ENCODE data around the genes SBK2 and NLRP8.

- RRBS, result 18% methylated on average over 44 of the region's 67 CpGs
These were observed 20.0 kb downstream of the SBK2 start for GRCh38 chr19:55516700-55517659.

DNA sequence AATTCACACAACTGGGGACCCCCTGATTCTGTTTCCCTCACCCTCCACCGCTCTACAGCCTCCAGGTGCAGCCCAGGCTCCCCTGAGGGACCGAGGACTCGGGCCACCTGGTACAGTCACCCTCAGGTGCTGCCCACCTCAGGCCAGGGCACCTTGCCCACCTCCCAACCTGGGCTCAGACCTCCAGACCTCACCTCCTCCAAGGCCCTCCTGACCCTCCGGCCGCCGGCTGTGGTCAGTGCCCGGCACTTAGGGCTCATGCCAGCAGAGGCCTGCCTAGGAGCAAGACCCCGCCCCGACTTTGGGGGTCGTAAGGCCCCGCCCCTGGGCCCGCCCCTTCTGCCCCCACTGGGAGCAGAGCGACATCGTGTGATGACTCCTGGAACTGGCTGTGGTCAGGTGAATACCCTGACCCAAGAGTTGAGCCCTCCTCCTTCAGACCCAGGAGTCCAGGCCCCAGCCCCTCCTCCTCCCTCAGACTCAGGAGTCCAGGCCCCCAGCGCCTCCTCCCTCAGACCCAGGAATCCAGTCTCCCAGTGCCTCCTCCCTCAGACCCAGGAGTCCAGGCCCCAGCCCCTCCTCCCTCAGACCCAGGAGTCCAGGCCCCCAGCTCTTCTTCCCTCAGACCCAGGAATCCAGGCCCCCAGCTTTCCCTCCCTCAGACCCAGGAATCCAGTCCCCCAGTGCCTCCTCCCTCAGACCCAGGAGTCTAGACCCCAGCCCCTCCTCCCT lies at the start of gene SBK2:
Gene SBK2, minus strand, starts transcription at position 274 of the 732 bp plus-strand sequence.
- RRBS, result no CpG with 5 or more reads among the region's 15 CpGs

GRCh38 chr19:55601071-55601555 lies 1.0 kb downstream of the ZNF524 start:
- RRBS, result no CpG with 5 or more reads among the region's 6 CpGs

DNA sequence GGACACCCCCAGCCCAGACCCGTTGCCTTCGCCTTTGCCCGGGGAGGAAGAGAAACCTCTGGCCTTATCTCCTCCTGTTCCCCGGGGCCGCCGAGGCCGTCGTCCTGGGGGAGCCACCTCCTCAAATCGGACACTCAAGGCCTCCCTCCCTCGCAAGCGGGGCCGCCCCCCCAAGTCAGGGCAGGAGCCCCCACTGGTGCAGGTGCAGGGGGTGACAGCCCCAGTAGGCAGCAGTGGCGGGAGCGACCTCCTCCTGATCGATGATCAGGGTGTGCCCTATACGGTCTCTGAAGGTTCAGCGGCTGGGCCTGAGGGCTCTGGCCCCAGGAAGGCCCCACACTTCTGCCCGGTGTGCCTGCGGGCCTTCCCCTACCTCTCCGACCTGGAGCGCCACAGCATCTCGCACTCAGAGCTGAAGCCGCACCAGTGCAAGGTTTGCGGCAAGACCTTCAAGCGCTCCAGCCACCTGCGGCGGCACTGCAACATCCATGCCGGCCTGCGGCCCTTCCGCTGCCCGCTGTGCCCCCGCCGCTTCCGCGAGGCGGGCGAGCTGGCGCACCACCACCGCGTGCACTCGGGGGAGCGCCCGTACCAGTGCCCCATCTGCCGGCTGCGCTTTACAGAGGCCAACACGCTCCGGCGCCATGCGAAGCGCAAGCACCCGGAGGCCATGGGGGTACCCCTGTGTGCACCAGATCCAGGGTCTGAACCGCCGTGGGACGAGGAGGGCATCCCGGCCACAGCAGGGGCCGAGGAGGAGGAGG lies 2.2 kb downstream of the ZNF524 start:
- RRBS, result 47% methylated on average over 6 of the region's 56 CpGs

DNA sequence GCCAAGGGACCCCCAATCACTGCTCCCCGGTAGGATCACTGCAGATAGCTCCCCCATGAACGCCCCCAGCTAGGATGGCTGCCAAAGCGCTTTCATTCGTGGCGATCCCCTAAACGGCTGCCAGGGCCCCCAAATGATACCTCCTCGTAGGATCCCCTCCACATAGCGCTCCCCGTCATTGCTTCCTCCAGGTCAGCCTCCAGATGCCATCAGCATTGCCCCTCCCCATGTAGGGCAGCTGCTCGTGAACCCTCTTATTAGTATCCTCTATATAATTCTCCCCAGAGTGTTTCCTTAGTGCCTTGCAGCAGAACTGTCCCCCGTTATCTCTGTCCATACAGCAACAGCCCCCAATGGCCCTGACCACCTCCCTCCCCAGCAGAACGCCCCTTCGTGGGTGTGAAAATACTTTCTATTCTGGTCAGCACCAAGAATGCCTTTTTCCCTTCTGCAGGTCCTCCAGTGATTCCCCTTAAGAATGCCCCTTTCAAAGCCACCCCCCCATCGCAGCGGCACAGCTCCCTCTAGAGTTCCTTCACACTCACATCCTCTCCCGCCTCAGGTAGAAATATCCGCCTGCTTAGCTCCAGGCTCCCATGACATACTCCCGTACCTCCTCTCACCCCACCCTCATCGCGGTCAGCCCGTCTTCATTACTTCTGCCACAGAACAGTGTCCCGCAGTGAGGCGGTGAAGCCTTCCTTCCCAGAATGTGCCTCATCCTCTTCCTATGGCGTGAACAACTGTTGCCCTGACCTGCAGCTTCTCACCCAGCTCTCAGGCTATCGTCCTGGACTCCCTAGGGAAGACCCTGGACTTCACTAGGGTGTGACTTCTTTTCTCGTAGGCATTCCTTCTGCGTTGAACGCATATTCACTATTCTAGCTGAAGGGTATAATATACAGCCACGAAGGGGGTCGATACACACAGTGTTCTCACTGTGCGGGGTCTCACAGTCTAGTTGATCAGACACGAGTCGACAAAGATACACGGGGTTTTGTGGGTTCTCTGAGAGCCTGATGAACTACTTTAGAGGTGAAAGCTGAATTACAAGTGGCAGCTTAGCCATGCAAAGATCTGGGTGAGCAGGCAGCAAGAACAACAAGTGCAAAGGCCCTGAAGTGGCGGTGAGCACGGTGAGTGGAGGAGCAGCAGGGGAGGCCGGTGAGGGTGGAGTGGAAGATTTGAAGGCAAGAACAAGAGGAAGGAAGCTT lies 821 bp downstream of the ZNF865 start:
- RRBS, result no CpG with 5 or more reads among the region's 37 CpGs

DNA sequence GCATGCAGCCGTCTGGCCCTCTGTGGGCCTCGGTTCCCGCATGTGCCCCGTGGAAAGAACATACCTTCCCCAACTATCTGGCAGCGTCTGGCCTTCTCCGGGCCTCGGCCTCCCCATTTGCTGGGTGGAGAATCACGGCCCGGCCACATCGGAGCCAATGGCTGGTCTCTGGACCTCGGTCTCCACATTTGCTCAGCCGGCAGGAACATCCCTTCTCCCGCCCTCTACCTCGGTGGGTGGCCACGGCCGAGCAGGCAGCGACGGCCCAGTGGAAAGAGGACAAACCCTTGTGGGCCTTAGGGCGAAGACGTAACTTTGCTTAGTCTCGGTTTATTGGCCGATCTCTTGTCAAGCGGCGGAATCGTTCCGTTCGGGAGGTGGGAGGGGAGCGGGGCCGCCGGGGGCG lies 328 bp upstream of the ZNF580 start:
- RRBS, result 32% methylated on average over 6 of the region's 31 CpGs

DNA sequence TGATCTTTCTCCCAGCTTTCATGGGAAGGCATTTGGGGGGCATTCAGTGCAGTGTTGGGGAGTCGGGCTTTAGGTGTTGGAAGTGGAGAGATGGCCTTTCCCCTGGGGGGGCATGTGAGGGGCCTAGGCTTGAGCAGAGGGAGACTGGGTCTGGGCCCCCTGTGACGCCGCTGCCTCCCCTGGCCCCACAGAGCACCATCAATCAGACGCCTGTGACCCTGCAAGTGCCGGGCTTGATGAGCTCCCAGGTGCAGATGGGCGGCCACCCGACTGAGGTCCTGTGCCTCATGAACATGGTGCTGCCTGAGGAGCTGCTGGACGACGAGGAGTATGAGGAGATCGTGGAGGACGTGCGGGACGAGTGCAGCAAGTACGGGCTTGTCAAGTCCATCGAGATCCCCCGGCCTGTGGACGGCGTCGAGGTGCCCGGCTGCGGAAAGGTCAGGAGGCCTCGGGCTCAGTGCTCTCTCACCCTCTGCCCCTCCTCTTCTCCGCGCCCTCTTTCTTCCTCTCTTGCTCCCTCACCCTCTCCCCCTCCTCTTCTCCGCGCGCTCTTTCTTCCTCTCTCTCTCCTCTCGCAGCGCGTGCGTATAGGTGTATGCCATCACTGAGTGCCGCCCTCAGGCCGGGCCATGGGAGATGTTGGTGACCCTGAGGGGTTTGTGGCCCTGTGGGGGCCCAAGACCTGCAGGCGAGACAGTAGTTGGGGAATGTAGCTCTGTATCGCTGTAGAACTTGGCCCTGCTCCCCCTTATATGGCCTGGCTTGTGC lies 5.6 kb upstream of the EPN1 start:
- RRBS, result no CpG with 5 or more reads among the region's 35 CpGs

- RRBS, result 100% methylated on average over 3 of the region's 22 CpGs
These were observed 20.1 kb downstream of the EPN1 start for GRCh38 chr19:55695027-55695616.

DNA sequence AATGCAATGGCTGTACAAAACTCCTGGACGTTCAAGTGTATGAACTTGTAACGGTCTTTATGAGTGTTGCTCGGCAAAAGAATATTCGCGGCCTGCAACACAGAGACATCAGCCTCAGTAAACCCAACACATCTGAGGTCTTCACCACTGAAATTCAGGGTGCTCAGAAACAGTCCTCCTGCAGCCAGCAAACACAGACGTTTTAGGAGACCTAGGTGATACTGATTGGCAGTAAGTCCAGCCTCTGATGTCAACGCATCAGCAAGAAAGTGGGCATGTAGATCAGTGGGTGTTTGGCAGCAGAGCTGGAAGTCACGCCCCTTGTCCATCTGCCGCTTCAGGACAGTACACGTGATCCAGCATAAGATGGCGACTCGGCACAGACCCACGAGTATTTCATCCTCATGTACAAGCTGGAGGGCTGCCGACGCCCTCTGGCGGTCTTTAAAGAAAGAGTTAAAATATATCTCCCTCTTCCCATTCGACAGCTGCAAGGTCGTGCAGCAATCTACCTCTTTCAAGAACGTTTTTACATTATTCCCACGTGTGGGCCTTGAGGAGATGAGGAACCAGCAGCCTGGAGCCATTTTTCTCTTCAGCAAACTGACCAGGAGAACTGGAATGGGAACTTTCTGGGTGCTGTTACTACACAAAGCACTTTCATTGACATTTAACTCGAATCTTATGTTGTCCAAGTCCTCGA lies 22.4 kb downstream of the NLRP11 start:
- RRBS, result no CpG with 5 or more reads among the region's 22 CpGs

DNA sequence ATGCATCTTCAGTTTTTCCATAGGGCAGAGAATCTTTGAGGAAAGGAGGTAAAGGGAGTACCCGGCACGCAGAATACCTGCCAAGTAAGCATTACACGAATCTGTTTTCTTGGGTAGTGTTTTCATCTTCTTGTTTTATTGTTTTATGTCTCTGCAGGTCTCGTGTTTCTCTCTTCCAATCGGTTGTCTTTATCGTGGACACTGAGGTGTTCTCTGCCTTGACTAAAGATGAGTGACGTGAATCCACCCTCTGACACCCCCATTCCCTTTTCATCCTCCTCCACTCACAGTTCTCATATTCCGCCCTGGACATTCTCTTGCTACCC lies at the start of gene NLRP8:
Gene NLRP8, plus strand, starts transcription at position 158 of the 326 bp plus-strand sequence.
- RRBS, result no CpG with 5 or more reads among the region's 8 CpGs

GRCh38 chr19:56083999-56084629 lies 37.0 kb downstream of the ZNF787 start:
- RRBS, result 94% methylated on average over 2 of the region's 7 CpGs

- RRBS, result no CpG with 5 or more reads among the region's 13 CpGs
These were observed 36.0 kb downstream of the ZNF787 start for GRCh38 chr19:56085159-56085498.

GRCh38 chr19:56086997-56088339 lies 33.6 kb downstream of the ZNF787 start:
- RRBS, result 94% methylated on average over 13 of the region's 109 CpGs

DNA sequence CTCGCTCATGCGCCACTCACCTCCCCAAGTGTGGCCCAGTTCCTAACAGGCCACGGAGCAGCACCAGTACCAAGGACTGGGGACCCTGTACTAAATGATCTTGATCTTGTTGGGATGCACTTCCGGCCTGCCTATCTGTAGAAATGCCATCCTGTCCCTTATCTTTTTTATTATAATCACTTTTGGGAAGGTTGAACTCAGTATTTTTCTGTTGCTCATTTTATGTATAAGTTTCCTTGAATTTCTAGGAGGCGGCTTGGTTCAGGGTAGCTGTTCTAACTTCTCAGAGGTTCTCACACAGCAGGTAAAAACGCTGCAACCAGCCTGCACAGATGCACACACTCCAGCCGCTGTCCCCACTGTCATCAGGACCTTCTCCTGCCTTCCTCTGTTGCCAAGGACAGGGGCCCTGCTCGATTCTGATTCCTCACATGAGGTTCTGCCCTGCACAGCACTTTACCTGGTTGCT lies 25.8 kb downstream of the ZNF787 start:
- RRBS, result no CpG with 5 or more reads among the region's 8 CpGs

DNA sequence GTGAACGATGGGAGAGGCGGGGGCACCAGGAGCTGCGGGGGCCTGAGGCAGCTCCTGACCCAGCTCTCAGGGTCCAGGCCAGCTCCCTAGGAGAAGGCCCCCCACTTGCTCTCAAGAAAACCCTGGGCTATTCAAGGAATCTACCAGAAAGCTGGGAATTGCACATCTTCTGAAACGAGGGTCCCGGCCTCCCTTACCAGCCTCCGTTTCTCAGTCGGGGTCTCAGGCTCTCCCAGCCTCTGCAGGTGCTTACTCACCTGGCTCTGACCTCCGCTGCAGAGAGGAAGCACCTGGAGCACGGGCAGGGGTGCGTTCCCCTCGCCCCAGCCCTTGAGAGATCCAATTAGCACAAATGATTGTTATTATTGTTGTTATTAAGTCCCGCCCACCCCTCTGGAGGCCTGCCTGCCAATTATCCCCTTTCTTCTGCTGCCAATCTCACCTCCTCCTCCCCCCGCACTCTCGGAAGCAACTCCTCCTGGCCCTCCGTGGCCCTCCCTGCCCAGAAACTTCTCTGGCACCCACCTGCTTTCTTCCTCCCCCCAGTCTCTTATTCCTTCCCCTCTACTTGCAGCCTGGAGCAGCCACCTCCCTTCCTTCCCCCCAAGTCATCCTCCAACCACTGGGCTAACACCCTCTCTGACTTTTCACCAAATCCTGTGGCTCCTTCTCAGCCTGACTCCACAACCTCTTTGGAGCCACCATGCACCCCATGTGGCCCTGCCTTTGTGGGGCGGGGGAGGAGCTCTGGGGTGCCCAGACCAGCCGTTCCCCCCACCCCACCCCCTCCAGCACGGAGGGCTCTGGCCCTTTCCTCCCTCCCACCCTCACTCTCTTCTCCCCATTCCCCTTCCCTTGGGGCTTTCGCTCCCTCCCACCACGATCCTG lies 8.7 kb downstream of the ZNF787 start:
- RRBS, result no CpG with 5 or more reads among the region's 20 CpGs

GRCh38 chr19:56216829-56218047 lies 15.2 kb downstream of the ZSCAN5C start:
- RRBS, result 18% methylated on average over 29 of the region's 96 CpGs

DNA sequence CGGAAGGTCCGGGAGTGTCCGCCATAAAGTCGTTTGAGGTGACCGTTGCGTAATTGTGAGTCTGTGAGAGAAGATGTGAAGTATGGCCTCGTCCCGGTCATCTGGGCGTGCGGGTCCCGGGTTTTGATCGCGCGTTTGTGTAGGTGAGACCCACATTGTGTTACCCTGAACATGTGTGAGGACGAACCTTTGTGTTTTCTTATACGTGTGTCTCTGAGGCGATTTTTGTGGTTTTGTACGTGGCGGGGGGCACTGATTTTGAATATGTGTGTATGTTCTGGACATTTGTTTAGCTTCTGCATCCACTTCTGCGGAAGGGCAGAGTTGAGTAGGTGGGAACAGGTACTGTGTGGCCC lies 1.1 kb upstream of the ZNF667 start:
- RRBS, result 6% methylated on average over 5 of the region's 20 CpGs

DNA sequence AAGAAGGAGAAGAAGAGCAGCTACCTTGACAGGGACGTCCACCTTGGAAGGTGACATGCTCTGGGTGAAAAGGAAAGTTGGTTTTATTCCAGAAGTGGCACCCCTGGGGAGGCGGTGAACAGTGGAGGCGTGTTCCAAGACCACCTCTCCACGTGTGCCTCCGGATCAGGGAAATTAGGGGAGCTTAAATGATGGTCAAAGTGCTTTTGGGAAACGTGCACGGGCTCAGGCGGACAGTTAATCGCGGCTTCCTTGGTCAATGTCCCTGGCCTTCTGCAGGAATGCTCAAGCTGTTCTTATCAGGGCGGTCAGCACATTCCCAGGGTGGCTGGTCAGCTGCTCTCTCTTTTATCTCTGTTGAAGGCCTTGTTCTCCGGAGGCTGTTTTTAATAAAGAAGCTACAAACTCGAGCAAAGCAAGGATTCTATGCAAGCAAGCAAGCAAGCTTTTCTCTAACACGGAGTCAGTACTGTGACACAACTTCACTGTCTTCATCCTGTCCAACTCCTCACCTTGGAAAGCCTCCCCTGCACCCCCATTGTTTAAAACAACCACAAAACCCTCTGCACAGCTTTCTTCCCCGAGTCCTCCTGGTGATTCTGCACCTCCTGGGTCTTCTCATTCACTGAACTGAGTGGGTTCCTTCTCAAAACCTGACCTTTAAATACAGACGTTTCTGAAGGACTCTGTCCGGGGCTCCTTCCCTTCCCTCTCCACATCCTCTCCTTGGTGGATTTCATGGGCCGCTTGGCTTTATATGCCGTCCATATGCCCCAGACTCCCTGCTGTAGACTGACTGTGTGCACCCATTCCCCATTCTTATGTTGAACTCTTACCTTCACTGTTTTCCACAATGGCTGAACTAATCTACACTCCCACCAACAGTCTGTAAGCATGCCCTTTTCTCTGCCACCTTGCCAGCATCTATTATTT lies 79.3 kb upstream of the PEG3 start:
- RRBS, result no CpG with 5 or more reads among the region's 19 CpGs

DNA sequence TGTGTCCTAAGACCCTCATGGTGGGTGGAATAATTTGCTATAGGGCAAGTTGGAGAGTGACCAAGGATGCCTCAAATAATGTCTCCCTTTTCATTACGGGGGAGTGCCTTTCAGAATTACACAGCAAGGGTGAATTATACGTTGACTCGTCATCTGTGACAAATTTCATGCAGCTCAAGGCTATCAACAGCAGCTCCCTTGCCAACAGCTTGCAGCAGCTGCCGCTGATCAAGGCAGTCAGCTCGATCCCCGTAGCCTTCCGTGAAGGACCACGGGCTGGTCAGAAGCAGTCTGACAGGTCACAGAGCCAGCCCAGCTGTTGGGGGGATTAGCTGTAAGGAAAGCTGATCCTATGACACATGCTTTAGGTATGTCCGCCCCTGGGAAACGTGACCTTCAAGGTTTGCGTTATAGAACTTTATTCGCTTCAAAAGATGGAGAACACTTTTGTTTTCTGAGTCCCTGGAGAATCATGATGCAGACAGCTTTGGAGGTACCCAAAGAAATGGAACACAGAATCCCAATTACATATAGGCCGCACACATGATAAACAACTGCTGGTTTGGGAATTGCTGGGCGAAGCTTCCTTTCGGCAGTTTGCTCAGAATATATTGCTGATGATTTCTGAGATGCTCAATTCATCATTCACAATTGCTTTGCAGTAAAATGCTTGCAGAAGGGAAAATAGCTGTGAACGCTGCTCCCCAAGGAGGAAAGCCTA lies 62.7 kb upstream of the USP29 start:
- RRBS, result no CpG with 5 or more reads among the region's 16 CpGs

GRCh38 chr19:57317480-57317960 lies 2.8 kb upstream of the ZNF543 start:
- RRBS, result 53% methylated on average over 4 of the region's 29 CpGs